ENCODE measurements around a stretch of chr10.

DNA sequence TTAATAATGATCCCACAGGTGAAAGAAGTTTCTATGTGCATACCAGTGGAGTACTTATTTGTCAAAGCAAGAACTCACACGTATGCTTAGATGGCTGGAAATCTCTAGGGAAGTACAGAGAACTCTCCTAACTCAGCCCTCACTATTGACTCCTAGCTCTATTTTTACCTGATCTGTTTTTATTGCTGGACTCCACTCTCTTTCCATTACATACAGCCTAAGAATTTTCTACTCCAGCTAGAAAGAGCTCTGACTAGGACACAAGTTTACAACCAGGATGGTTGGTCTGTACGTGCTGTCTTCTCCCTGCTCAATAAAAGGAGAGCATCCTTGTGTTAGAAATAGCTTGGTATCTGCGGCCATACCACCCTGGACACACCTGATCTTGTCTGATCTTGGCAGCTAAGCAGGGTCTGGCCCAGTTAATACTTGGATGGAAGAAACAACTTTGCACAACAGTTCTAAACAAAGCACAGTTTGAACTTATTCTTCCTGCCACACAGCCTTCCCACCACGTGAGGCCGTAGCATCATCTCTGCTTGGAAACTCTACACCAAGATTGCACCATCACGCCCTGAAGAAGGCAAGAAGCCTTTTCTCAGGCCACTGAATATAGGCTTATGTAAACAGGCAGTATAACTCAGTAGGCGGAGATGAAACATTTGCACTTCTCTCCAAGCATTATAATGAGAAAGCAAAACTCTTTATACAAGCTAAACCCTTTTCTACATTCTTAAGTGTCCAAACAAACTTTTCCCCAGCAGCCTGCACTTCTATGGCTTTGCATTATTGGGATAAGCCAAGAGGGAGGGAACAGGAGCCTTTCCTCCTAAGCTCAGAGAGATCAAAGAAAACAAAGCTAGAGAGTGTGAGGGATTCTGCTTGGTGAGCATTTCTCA, 50.7 kb downstream of the KCNMA1 start:
- PRO-cap, 2 experiments, result no peak in any of the 2 experiments

- PRO-cap, 2 experiments, result no peak in any of the 2 experiments
These were observed 34.8 kb downstream of the KCNMA1 start for GRCh38 chr10:77602773-77603277.

- PRO-cap, 2 experiments, result no peak in any of the 2 experiments
These were observed 24.3 kb downstream of the KCNMA1 start for GRCh38 chr10:77613073-77613962.

GRCh38 chr10:77838437-77839322, 87.9 kb downstream of the DLG5 start:
- PRO-cap, 2 experiments, result no peak in any of the 2 experiments

- PRO-cap, 2 experiments, result no peak in any of the 2 experiments
These were observed 53.0 kb downstream of the DLG5 start for GRCh38 chr10:77873131-77874341.

GRCh38 chr10:77919846-77920185, 6.7 kb downstream of the DLG5 start:
- PRO-cap, 2 experiments, result no peak in any of the 2 experiments

DNA sequence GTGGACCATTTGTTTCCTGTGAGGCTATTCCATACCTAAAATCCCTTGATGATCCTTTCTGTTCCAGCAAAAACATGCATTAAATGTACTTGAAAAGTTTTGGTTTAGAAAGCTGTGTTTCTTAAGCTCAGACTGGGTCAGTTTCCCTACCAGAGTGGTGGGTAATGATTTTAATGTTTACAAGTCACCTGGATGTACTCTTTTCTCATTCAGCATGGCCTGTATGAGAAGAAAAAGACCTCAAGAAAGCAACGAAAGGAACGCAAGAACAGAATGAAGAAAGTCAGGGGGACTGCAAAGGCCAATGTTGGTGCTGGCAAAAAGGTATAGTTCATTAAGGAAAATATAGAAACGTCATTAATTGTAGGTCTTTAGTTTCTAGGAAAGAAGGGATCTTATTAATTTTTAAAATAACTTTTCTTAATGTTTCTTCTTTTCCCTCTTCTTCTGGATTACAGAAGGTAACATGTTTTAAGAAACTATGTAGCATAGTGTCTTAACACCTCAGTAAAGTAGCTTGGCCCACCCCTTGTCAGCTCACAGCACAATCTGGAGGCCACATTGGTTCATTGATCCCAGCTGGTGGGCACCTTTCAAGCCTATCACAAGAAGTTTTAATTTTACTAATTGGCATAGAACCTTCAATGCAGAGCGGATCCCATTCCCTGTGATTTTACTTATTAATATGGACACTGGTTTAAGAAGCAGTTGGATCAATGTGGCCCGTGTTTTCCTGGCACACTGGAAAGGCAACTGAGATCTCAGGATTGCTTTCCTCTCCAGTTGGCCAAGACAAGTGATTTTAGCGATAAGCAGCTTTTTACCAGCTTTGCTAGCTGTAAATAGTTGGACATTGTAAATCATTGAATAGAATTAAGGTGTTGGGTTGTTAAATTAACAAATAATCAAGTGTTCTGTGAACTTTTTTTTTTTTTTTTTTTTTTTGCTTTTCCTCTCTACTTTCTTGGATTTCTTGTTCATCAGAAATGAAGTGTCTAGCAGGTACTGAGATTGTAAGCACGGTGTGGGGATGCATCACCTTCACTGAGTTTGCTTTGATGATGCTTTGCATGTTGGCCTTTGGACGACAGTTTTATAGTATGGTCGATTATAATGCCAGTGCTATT, 3.7 kb downstream of the RPS24 start:
- PRO-cap, 2 experiments, result no peak in any of the 2 experiments

DNA sequence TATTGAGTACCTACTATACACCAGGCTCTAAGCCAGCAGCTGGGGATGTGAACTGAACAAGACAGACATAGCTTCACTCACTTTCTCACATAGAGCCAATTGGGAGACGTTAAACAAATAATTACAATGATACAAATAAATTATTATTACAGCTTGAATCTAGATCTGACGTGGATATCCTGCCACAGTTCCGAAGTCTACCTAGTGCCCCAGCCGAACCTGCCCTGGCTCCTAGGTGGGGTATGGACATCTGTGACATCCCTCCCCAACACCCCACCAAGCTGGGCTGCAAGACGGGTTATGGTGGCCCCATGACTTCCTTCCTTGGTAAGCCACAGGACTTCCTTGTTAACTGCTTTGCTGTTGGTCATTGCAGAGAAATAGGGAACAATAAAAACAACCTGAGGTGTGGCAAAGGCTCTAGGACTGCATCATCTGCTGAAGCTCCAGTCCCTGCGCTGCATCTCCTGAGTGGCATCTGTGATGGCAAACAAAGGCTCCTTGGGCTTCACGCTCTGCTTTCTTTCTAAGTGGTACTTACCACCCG, 216.5 kb downstream of the RPS24 start:
- PRO-cap, 2 experiments, result no peak in any of the 2 experiments

- PRO-cap, 2 experiments, result no peak in any of the 2 experiments
These were observed 297.8 kb downstream of the RPS24 start for GRCh38 chr10:78331415-78331846.

DNA sequence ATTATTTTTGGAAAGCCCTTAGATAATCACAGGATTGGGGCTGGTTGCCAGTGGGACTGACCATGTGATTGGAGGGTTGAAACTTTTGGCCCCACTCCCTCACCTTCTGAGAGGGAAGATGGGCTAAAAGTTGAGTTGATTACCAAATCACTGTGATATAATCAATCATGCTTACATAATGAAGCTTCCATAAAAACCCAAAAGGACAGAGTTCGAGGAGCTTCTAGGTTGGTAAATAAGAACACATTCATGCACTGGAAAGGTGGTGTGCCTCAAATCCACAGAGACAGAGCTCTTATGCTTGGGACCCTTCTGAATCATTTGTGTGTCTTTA, 393.9 kb downstream of the RPS24 start:
- PRO-cap, 2 experiments, result no peak in any of the 2 experiments

GRCh38 chr10:78518542-78518919, 484.9 kb downstream of the RPS24 start:
- PRO-cap, 2 experiments, result no peak in any of the 2 experiments

DNA sequence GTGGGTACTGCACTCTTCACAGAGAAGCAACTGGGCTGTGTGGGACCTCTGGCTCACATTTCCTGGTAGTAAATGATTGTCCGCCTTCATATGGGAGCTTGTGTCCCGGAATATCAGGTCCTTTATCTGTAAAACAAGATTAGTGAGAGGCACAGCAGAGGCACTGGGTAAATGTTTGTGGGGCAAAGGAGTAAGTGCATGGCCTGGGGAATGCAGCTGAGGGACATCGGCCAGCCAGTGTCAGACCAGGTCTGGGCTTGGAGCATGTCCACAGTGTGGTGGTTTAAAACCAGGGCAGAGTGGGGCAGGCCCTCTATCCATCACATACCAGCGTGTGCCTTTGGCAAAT, 323.3 kb upstream of the ZMIZ1 start:
- PRO-cap, 2 experiments, result no peak in any of the 2 experiments

- PRO-cap, 2 experiments, result no peak in any of the 2 experiments
These were observed 106.2 kb upstream of the ZMIZ1 start for GRCh38 chr10:78962585-78962872.

DNA sequence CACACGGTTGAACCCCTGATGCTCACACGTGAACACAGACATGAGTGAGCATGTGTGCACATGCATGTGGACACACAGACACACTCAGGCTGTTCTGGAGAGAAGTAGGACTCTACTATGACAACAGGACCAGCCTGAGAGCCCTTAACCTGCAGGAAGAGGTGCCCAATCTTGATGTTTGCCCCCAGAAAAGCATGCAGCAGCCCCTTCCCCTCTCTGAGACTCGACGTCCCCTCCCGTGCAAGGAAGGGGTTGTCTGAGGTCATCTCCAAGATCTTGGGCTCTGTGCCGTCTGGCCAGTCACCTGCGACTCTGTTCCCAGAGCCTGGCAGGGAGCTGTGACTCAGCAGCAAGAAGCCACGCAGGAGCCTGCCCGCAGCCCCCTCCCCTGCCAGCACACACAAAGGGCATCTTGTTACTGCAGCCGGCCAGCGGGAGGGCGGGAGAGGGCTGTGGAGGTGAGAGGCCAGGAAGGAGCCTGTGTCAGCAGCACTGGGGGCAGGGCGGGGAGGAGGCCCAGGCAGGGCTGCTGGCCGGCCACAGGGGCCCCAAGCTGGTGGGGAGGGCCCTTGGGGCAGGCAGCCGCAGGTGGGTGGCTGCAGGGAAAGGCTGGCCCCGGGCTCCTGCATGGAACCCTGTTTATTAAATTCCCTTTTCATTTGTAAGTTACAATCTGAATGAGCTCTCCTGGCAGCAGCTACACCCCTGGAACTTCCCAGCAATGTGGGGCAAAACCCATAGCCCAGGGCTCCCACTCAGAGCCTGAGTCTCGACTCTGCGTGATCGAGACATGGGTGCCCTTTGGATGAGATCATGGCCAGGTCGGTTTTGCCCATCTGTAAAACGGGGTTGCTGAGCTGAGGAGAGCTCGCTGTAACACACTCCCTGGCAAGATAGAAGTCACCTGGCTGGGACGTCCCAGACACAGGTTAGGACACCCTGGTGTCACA, 103.7 kb upstream of the ZMIZ1 start:
- PRO-cap, 2 experiments, result no peak in any of the 2 experiments

DNA sequence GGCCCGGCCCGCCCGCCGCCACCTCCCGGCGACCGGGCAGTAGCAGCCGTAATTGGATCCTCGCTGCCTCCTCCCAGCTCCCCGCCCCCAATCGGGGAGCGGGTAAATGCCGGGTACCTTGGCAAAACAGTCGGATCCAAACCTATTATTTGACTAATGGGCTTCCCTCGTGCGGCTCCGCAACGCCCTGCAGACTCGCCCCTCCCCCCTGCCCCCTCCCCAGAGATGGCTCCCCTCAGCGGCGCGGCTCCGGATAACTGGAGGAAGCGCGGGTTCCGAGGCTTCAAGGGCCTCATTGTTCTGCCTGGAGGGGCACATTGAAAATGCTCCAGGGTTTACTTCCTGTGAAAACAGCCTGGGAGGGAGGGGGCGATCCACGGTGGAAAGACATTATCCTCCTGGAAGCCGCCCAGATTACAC, 94.8 kb upstream of the ZMIZ1 start:
- PRO-cap, 2 experiments, result no peak in any of the 2 experiments

DNA sequence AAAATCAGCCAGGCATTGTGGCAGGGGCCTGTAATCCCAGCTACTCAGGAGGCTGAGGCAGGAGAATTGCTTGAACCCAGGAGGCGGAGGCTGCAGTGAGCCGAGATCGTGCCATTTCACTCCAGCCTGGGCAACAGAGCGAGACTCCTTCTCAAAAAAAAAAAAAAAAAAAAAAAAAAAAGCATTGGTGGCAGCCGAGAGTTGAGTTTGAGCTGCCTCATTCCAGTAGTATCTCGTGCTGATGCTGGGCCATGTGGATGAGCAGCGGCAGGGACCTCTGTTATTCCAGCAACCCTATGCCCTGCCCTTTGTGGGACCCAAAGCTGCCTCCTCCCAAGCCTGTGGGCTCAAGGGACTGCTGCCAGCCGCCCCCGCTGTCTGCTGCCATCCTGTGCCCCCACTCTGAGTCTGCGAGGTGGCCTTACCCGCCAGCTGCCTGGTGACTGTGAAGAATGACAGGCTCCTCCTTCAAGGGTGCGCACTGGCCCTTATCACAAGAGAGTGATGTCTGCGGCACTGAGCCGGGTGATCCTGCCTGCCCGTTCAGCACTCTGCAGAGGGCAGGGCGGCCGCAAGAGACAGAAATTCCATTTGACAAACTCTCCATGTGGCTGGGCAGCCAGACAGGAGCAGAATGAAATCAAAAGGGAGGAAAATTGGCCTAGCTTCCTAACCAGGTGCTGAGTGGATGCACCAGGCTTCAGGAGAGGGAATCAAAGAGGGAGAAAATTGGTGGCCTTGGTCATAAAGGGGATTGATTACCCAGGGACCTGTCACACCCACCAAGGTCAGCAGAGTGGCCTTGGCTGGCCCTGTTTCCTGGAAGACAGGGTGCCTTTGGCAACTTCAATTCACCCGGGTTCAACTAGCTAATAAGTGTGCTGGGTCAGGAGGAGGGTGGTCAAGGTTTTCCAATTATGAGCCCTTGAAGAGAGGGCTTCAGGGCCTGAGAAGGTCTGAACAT, 65.4 kb upstream of the ZMIZ1 start:
- PRO-cap, 2 experiments, result no peak in any of the 2 experiments

DNA sequence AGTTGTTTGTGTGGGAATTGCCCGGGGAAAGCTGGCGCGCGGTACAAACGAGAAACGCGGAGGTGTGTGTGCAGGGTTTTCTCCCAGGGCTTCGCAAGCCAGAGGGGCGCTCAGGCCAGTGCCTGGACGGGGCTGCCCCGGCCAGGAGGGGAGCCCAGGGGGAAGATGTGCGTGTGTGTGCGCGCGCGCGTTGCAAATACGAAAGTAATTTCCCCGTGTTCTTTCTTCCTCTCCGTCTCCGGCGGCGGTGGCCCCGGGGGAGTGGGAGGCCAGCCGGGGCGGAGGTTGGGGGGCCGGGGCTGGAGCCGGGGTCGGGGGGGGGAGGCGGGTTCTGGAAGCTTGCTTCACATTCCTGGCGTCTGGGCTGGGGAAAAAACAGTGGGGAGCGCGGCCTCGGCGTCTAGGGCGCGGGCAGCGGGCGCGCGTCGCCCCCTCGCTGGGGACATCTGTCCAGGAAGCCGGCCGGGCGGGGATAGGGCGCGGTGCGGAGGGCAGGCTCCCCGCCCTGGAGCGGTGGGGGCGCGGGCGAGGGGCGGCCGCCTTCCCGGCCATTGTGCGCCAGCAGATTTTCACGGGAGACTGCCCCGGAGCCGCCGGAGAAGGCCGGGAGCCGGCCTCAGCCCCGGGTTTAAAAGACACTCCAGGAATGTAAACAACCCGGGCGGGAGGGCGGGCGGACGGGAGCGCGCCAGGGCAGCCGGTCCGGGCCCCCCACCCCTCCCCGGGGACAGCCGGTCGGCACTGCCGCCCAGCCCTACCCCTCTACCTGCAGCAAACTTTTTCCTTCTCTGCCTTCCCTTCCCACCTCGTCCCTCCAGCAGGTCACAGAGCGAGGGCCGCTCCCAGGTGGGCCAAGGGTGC, 1.3 kb downstream of the ZMIZ1 start:
- PRO-cap, 2 experiments, result peak in 1 of 2 experiments; most common plus-strand start position 216 of the sequence (in 1); most common minus-strand start position 200 of the sequence (in 1)

GRCh38 chr10:79084882-79085713, 16.3 kb downstream of the ZMIZ1 start:
- PRO-cap, 2 experiments, result no peak in any of the 2 experiments

DNA sequence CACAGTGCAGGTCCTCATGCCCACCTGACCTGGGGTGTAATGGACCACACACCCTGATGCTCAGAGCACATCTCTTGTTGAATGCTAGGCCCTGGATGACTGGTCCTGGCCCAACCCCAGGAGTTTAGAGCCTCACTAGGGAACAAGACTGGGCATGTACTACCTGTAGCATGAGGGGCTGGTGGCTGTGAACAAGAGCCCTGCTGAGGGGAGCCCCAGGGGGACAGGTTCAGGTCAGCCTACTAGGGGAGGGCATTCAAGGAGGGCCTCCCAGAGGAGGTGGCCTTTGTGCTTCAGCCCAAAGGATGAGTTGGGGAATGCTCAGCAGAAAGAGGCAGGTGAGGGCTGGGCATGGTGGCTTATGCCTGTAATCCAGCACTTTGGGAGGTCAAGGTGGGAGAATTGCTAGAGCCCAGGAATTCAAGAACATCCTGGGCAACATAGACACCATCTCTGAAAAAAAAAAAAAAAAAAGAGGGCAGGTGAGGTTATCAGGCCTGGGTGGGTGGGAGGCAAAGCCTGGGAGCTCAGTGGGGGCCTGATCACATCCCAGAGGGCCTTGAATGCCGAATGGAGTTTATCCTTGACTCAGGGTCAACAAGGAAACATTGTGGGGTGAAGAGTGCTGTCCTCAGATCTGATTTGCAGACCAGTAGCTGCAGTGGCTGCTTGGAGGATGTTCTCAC, 31.4 kb downstream of the ZMIZ1 start:
- PRO-cap, 2 experiments, result no peak in any of the 2 experiments

- PRO-cap, 2 experiments, result no peak in any of the 2 experiments
These were observed 86.5 kb downstream of the ZMIZ1 start for GRCh38 chr10:79155024-79155980.